HT1080 (cell line): ENCODE measurements around a stretch of chr22.

GRCh38 chr22:23016283-23016620 is 54.1 kb upstream of the GNAZ start:
RAMPAGE:
- cytosol, long total RNA: no peak
- long total RNA: no peak
- nucleus, long total RNA: no peak

DNA sequence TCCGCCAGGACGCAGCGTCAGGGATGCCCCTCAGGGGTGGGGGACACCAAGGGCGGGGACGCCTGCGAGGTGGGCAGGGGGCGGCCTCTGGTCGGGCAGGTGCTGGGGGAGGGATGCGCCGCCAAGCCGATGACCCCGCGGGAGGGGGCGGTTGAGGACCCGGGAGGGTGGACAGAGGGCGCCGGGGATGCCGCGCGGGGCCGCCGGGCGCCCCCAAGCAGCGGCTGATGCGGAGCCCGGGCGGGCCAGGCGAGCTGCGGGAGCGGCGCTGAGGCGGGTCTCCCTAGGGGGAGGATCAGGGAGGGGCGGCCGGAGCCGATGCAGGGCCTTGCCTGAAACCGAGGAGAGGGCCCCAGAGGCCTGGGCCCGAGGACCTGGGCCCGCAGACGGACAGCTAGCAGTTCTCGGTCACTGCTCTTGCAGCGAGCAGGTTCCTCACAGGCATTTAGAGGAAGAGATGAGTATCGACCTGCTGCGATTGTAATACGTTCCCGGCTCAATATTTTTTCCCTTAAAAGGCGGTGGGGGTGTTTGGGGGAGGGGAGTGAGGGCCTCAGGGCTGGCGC is 451 bp downstream of the GNAZ start:
RAMPAGE:
- cytosol, long total RNA: no peak
- long total RNA: no peak
- nucleus, long total RNA: no peak

GRCh38 chr22:23219734-23220397 is 39.6 kb downstream of the BCR start:
RAMPAGE:
- cytosol, long total RNA: no peak
- long total RNA: no peak
- nucleus, long total RNA: no peak

GRCh38 chr22:23270811-23271794 is 90.8 kb downstream of the BCR start:
RAMPAGE:
- cytosol, long total RNA: no peak
- long total RNA: no peak
- nucleus, long total RNA: no peak

DNA sequence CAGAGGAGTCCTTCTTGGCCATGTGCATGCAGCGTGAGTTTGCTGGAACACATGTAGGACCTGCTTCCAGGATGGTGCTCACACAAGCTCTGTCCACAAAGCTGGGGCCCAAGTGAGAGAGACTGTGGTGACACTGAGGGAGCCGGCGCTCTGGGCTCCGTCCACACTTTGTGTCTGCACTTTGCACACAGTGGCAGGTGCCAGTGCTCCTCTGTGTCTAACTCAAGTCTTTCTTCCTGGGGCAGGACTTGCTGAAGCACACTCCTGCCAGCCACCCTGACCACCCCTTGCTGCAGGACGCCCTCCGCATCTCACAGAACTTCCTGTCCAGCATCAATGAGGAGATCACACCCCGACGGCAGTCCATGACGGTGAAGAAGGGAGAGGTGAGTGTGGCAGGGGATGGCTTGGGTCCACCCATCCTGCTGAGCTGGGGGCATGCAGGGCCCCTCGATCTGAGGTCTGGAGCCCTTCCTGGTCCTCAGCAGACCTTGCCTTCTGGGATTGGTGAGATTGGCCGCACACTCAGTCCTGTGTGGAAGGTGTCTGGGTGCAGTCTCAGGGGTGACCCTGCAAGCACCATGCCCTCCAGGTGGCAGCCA is 93.2 kb downstream of the BCR start:
RAMPAGE:
- cytosol, long total RNA: no peak
- long total RNA: no peak
- nucleus, long total RNA: no peak

RAMPAGE:
- cytosol, long total RNA: no peak
- long total RNA: no peak
- nucleus, long total RNA: no peak
Observed at GRCh38 chr22:23685318-23685822, 5.4 kb upstream of the RGL4 start.

DNA sequence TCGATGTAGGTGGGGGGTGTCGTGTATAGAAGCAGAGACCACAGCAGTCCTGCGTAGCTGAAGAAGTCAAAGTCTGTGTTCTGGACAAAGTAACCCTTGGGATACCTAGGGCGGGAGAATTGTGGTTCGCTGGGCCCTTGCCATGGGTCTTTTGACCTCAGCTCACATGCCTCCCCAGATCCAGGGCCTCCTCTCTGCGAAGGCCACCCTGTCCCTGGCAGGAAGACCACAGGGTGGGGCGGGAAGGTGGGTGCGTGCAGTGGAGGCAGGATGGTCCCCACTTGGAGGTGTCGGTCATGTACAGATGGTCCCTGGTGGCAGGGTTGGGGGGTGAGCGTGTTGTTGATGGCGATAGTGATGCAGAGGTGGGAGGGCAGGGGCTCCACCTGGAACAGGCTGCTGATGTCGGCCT is 23.4 kb downstream of the RGL4 start:
RAMPAGE:
- cytosol, long total RNA: no peak
- long total RNA: no peak
- nucleus, long total RNA: no peak

RAMPAGE:
- cytosol, long total RNA: no peak
- long total RNA: no peak
- nucleus, long total RNA: no peak
Observed at GRCh38 chr22:23744766-23745274, 6.1 kb downstream of the ZNF70 start.

DNA sequence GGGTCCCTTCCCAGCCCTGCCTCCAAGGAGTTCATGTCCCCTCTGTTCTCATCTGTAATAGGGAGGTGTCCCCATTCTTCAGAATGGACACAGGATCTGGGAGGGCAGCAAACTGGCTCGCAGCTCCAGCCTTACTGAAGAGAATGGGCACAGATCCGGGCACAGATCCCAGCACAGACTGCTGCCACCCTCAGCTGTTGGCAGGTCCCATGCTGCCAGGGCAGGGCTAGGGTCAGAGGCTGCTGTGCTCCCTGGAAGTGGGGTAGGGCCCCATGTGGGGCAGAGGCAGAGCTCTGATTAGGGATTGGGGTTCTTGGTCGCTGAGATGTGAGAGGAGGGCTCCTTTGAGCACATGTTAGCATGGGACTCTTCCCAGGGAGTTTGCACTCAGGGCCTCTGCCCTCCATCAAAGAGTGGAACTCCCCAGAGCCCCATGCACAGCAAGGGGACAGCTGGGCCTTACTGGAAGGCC is 3.6 kb downstream of the DERL3 start:
RAMPAGE:
- cytosol, long total RNA: no peak
- long total RNA: no peak
- nucleus, long total RNA: no peak

RAMPAGE:
- cytosol, long total RNA: no peak
- long total RNA: no peak
- nucleus, long total RNA: no peak
Observed at GRCh38 chr22:23856673-23857559, 759 bp upstream of the SLC2A11 start.

RAMPAGE:
- cytosol, long total RNA: no peak
- long total RNA: no peak
- nucleus, long total RNA: no peak
Observed at GRCh38 chr22:23882681-23882964, 11.6 kb upstream of the MIF start.

DNA sequence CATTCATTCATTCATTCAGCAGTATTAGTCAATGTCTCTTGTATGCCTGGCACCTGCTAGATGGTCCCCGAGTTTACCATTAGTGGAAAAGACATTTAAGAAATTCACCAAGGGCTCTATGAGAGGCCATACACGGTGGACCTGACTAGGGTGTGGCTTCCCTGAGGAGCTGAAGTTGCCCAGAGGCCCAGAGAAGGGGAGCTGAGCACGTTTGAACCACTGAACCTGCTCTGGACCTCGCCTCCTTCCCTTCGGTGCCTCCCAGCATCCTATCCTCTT is 676 bp upstream of the MIF start:
RAMPAGE:
- cytosol, long total RNA: no peak
- long total RNA: no peak
- nucleus, long total RNA: no peak

GRCh38 chr22:24402359-24402857 is 25.0 kb upstream of the ADORA2A start:
RAMPAGE:
- cytosol, long total RNA: no peak
- long total RNA: no peak
- nucleus, long total RNA: no peak

DNA sequence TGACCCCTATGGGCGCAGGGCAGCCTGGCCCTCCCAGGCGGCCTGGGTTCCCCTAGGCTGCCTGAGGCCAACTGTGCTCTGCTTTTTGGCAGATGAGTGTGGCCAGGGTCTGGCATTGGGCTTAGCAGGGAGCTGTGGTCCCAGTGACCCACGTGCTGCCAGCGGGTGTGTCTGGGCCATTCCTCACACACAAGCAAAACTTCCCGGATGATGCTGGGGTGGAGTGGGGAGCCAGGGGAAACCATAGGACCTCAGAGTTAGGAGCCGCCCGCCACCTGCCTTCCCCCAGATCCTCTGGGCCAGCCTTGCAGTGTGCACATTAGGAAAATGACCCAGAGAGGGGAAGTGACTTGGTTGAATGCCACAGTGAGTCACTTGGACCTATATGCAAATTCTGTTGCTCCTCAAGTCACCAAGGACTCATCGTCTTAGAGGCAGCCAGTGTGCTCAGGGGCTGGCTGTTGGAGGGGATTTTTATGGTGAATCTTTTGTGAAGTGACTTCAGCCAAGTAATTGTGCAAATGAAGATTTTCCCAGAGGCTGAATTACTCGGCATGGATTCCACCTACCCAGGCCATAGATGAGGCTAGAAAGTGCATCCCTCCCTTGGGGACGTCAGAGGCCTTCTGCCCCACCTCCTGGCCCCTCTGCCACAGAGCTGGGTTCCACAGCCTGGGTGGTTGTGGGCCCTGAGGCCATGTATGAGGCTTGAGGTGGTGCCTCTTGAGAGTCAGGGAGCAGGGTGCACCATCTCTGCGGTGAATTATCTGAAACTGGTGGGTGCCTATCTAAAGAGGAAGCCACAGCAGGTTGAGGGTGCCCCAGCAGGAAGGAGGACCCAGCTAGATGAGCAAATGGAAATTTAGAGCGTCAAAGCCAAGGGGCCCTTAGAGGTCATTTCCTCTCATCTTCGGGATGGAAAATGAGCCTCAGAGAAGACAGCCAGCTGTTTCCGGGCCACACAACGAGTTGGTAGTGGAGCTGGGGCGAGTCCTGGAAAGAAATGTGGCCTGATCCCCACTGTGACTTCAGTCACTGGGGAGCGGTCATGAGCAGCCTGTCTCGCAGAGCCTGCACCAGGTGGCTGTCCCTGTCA is 6.9 kb downstream of the ADORA2A start:
RAMPAGE:
- cytosol, long total RNA: no peak
- long total RNA: no peak
- nucleus, long total RNA: no peak

GRCh38 chr22:24467050-24467346 is 28.1 kb upstream of the UPB1 start:
RAMPAGE:
- cytosol, long total RNA: no peak
- long total RNA: no peak
- nucleus, long total RNA: no peak

DNA sequence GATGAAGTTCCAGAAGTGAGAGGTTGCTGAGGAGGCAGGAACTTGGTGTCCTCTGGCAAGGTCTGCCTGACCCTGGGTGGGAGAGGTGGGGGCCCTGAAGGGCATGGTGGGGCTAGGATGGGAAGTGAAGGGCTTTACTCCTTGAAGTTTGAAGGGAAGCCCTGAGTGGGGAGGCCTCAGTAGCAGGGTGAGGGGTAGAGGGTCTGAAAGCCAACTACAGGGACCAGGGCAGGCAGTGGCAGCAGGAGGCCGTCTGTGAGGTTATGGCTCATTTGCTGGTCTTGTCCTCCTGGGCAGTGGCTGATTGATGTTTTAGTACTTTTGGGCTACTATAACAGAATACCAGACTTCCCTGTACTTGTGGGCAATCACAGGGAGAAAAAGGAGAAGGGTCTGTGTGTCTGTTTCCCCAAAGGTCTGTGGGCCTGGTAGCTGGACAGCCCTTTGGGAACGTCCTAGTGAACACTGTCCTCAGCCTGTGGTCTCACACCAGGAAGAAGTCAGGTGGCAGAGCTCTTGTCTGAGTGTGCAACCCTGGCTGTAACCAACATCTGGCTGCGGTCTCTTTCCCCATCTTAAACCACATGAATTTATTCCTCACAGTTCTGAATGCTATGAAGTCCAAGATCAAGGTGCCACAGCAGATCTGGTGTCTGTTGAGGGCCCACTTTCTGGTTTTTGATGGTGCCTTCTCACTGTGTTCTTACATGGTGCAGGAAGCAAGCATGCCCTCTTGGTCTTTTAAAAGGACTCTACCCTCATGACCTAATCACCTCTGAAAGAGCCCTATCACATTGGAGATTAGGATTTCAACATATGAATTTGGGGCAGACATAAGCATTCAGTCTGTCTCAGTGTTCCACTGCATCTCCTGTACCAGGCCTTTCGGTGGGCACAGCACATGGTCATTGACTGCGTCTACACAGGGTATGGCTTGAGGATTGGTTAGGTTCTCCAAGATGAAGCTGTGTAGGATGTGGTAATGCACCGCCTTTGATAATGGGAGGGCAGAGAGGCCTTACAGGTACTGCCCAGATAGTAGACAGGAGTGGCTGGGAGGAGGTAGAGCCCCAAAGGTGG is 2.6 kb downstream of the UPB1 start:
RAMPAGE:
- cytosol, long total RNA: no peak
- long total RNA: no peak
- nucleus, long total RNA: no peak

DNA sequence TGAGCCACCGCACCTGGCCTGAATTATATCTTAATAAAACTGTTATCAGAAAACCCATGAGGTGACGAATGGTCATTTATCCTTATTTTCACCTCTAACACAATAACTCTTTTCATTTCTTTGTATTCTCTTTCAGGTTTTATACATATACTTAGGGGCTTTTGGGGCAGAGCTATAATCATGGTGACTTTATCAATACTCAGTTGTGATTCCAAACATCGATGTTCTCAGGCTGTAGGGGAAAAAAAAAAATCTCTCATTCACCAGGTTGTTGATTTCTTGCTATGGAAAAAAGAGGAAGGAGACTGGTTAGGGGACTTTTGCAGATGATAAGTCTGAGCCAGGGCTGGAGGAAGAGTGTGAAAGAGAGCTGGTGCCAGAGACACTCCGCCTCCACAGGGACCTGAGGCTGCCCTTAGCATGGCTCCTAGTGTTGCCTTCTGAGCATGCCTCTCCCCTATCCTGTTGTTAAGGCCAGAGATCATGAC is 16.8 kb downstream of the UPB1 start:
RAMPAGE:
- cytosol, long total RNA: no peak
- long total RNA: no peak
- nucleus, long total RNA: no peak

DNA sequence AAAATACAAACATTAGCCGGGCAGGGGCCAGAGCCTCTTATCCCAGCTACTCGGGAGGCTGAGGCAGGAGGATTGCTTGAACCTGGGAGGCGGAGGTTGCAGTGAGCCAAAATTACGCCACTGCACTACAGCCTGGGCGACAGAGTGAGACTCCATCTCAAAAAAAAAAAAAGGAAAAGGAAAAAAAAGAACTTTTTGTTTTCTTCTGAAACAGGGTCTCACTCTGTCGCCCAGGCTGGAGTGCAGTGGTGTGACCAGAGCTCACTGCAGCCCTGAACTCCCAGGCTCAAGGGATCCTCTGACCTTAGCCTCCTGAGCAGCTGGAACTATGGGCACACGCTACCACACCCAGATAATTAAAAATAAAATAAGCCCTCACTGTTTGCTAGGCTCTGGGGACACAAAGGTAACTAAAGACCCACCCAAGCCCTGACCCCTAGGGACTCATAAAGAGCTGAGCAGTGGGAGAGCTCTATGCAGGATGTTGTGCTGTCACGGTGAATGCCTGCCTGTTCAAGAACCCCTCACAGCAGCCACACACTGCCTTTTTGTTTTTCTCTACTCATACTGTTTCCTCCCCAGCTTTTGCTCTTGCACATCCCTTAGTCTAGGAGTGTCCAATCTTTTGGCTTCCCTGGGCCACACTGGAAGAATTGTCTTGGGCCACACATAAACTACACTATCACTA is 2.2 kb downstream of the GUCD1 start:
RAMPAGE:
- cytosol, long total RNA: no peak
- long total RNA: no peak
- nucleus, long total RNA: no peak

DNA sequence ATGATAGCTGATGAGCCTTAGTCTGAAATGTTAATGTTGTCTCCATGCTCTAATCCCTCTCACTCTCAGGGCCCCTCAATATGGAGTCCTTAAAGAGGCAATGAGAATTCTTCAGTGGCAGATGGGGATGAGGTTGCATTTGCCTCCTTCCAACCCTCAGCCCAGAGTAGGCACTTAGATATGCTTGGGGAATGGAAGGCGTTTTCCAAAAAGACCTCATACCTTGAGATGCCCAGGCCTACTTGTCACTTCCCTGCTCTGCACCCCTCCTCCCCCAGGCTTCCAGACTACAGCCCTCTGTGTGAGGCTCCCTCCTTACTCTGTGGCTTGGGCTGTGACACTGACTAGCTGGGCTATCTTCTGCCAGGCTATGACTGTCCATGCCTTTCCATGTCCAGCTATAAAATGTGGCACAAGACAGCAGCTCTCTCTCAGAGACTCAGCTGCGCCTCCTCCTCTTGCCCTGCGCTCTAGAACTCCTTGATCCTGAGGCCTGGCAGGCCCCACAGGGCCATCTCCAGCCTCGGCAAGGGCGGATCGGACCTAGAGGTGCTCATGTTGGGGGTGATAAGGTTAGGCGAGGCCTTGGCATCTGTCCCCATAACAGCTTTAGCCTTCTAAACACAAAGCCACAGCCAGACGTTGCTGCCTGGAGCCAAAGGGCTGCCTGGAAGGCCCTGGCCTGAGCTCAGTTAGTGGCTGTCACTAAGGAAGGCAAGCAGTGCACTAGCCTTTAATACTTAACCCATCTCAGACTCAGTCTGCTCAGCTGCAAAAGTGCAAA is 1.4 kb downstream of the GUCD1 start:
RAMPAGE:
- cytosol, long total RNA: no peak
- long total RNA: no peak
- nucleus, long total RNA: no peak

RAMPAGE:
- cytosol, long total RNA: no peak
- long total RNA: no peak
- nucleus, long total RNA: no peak
Observed at GRCh38 chr22:24927193-24927512, 19.3 kb downstream of the LHFPL7 start.